Heart (tissue), 3 donors: Measurements from ENCODE around the gene COL24A1.

DNA sequence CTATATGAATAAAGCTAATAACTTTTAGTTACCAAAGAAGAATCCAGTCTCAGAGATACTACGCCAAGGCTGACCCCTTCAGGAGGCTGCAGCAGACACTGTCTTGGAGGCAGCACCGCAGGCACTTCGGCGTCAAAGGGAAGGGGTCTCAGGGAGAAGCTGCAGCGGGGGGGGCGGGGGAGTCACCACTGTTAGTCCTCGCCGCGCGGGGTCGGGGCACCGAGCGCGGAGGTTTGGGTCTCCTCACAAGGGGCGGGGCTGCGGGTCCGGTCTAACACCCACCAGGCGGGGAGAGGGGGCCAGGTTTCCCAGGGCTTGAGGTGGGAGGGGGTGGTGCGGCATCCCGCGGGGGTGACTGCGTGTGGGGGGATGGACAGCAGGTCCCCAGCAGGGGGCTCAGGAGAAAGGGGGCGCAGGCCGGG is 548 bp downstream of the C1orf52 start:
- RAMPAGE, long total RNA, 2 experiments, result no peak in any of the 2 experiments

GRCh38 chr1:85313725-85314280 is 37.4 kb upstream of the BCL10 start:
- RAMPAGE, long total RNA, 2 experiments, result no peak in any of the 2 experiments

DNA sequence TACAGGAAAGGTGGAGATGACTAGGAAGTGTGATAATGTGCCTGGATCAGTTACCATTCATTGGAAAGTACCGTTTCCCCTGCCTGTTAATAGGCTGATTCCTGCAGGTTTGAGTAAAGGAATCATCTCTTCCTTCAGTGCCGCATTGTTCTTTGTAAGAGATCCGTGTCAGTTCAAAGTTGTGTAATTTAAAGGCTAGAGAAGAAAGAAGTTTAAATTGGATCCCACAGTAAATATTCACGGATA is 43.5 kb upstream of the BCL10 start:
- RAMPAGE, long total RNA, 2 experiments, result no peak in any of the 2 experiments

DNA sequence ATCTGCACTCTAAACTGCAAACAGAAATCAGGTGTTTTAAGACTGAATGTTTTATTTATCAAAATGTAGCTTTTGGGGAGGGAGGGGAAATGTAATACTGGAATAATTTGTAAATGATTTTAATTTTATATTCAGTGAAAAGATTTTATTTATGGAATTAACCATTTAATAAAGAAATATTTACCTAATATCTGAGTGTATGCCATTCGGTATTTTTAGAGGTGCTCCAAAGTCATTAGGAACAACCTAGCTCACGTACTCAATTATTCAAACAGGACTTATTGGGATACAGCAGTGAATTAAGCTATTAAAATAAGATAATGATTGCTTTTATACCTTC is 2.9 kb downstream of the CCN1 start:
- RAMPAGE, long total RNA, 2 experiments, result no peak in any of the 2 experiments

DNA sequence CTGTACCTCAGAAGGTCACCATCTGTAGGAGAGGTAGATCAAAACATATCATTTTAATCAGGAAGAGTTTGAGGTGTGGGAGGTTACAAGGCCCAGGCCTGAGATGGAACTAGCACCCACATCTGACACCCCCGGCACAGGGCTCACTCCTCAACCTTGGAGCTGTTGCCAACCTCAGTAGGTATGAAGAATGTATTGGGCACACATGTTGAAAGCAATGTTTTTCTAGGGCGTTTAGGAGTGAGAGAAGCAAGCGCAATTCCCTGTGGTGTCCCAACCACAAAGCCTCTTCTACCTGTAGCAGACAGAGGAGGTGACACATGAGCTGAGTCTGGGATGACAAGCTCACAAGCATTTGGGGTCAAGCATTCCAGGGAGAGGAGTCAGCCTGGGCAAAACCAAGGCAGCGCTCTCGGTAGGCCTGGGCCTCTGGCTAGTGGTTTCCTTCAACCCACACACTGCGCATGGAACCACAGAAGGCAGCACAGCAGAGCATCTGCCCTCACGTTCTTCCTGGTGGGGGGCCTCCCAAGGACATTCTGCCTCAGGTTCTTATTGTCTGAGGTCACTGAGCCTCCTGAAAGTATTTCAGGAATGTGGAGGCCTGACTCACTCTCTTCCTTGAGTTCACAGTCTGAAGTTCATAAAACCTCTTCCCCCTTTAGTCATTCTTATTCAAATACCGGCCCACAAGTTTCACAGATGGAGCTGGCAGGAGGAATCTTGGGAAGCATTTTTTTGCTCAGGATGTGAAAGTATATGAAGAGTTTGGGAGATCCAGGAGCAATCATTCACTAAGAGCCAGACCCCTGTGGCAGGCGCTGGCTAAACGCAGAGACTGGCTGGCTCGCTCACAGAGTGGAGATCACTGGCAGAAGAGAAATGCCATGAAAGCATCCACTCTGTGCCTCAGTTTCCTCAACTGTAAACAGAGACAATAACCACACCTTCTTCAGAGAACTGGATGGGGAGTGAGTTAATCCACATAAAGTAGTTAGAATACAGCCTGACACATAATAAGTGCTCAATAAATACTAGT is 26.7 kb downstream of the CCN1 start:
- RAMPAGE, long total RNA, 2 experiments, result no peak in any of the 2 experiments

DNA sequence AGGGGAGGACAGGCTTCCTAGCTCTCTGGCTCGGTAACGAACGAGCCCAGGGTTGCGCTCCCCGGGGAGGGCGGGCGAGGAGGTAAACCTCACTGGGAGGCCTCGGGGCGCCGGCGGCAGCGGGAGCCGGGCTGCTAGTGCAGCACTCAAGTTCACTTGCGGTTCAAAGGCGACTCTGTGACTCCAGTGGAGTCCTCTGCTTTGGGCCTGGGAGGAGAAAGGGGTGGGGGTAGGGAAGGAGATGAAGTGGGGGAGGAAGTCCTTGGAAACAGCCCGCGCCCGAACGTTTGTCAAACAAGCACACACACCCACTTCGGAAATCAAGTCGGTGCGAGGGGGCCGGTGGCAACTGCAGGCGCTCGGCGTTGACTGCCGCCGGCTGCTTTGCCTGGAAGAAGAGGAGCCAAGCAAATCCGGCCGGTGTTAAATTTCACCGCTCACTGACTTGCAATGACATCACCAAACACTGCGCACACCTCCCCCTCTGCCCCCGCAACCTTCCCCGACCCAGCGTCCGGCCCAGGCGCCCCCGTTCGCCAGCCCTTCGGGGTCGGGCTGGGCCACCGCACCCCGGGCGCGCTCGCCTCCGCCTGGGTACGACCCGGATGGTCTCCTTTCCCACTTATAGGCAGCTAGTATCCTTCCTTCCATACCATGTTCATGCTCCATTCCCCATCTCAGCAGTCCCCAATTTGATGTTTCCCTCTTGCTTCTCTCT is at the start of gene COL24A1:
TSS of gene COL24A1 (minus strand) at position 188 of the 718 bp plus-strand sequence.
- RAMPAGE, long total RNA, 2 experiments, result no peak in any of the 2 experiments

DNA sequence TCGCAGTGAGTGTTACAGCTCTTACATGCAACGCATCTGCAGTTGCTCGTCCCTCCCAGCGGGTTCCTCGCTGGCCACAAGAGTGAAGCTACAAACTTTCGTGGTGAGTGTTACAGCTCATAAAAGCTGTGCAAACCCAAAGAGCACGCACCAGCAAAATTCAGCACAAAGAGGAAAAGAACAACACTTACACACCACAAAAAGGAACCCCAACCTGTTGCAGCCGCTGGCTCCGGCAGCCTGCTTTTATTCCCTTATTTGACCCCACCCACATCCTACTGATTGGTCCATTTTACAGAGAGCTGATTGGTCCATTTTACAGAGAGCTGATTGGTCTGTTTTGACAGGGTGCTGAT is 23.6 kb upstream of the CLCA4 start:
- RAMPAGE, long total RNA, 2 experiments, result no peak in any of the 2 experiments

DNA sequence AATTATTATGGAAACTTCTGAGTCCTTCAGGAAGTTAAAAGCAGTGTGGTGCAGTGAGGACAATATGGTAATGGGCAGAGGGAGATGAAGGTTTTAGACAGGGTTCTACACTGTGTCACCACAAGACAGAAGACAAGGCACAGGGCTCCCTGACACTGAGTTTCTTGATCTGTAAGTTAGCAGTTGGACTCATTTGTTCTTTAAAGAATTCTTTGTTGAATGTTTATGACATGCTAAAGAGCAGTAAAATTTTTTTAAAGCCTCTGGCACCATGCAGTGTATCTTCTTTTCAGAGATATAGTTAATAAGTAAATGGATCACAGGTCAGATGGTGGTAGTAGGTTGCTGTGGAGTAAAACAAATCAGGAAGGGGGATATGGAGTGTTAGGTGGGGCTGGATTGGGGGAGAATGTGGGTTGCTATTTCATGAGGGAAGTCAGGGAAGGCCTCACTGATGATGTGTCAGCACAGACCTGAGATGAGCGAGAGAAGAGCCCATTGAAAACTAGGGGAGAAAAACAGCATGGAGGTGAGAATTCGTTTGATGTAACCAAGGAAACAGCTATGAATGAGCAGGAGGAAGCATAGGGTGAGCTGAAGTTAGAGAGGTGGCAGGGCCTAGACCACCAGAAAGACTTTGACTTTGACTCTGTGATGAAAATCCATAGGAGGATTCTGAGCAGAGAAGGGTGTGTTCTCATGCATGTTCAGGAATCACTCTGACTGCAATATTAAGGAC is 2.1 kb downstream of the CLCA4 start:
- RAMPAGE, long total RNA, 2 experiments, result no peak in any of the 2 experiments

DNA sequence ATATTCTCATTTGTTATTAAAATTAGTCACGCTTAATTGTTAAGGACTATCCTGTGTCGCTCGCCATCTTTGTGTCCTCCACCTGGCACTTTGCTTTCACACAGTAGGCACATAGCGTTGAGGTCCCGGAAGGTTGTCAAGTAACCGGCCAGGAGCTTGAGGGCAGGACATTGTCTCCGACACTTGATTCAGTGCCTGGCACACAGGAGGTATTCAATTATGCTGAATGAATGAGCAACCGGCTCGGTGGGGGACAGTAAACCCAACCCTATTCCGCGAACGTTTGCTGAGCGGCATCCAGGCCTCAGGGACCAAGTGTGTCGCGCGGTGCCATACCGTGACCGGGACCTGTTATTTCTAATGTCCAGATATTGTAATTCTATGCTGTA is 428 bp upstream of the SH3GLB1 start:
- RAMPAGE, long total RNA, 2 experiments, result no peak in any of the 2 experiments

GRCh38 chr1:86774798-86775208 is 70.4 kb downstream of the SH3GLB1 start:
- RAMPAGE, long total RNA, 2 experiments, result no peak in any of the 2 experiments

GRCh38 chr1:87399230-87399670 is 70.6 kb downstream of the LMO4 start:
- RAMPAGE, long total RNA, 2 experiments, result no peak in any of the 2 experiments

- RAMPAGE, long total RNA, 2 experiments, result no peak in any of the 2 experiments
Observed at GRCh38 chr1:88773950-88774651, 90.0 kb downstream of the PKN2 start.

GRCh38 chr1:88833630-88834349 is 57.6 kb downstream of the GTF2B start:
- RAMPAGE, long total RNA, 2 experiments, result no peak in any of the 2 experiments

GRCh38 chr1:89518193-89518439 is 6.5 kb upstream of the LRRC8B start:
- RAMPAGE, long total RNA, 2 experiments, result no peak in any of the 2 experiments

GRCh38 chr1:89631777-89632274 is 1.1 kb upstream of the LRRC8C start:
- RAMPAGE, long total RNA, 2 experiments, result no peak in any of the 2 experiments

DNA sequence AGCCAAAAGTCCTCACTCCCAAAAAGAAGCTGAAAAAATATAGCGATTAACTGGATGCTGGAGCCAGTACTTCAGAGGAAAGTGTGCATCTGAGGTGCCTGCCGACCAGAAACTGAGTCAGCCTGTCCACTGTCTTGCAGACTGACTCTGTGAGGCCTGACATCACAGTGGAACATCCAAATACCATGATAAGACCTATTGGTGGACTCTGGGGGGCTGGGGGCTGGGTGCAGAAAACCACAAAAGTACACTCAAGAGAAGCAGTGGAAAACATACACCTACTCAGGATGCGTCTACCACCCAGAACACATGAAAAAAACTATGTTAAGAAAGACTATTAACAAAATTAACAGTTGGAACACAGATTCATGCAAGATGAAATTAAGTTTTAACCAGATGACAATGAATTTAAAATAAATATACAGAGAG is 69.1 kb downstream of the LRRC8C start:
- RAMPAGE, long total RNA, 2 experiments, result no peak in any of the 2 experiments

DNA sequence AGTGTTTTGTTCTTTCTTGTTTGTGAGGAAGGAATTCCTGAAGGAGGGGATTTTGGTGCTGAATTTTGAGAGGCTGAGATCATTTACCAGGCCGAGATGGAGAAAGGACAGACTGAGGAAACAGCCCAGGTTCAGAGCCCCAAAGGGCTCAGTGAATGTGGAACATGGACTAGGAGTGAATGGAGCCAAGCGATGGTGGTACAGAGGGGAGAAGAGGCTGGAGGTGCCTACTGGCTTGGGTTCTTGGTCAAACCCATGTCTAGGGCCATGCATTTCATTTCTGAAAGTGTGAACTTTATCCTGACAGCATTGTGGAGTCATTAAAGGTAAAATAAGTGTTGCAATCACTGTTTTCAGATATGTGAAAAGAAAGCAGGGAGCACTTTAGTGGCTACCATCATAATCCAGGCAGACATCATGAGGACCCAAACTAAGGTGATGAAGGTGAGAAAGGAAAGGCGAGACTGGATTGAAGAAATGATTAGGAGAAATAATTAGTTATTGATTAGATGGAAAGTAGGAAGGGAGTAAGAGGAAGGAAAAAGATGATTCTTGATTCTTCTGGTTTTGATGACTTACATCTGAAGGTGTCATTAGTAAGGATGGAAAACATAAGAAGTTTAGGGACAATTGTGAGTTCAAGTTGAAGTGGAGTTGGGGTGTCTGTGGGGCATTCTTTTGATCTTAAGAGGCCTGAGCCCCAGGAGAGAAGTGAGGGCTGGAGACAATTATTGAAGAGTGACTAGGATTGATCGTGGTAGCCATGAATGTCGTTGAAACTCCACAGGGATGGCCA is 32.0 kb downstream of the LRRC8D start:
- RAMPAGE, long total RNA, 2 experiments, result no peak in any of the 2 experiments

GRCh38 chr1:89957007-89957682 is 37.8 kb upstream of the ZNF326 start:
- RAMPAGE, long total RNA, 2 experiments, result no peak in any of the 2 experiments

DNA sequence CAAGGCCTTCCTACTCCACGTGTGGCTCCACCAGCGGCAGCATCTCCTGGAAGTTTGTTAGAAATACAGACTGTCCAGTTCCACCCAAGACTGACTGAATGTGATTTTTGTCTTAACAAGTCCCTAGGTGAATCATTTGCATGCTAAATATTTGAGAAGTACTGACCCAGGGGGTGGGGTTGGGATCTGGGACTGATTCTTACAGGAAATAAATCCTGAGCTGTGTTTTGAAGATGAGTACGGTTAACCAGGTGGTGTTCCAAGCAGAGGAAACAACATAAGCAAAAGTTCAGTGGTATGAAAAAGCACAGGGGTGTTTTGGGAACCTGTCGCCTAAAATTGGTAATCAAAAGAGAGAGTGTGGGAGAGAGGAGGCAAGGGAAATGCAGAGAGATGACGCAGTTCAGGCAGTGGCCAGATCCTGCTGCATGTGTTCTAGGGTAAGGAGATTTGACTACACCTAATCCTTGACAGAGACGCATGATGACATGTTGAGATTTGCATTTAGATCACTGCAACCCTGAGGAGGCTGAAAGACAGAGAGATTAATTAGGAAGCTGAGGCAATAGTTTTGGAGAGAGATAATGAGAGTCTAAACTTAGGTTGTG is 3.8 kb upstream of the ZNF326 start:
- RAMPAGE, long total RNA, 2 experiments, result no peak in any of the 2 experiments

- RAMPAGE, long total RNA, 2 experiments, result no peak in any of the 2 experiments
Observed at GRCh38 chr1:89995443-89995838, 531 bp downstream of the ZNF326 start.